SK-N-SH (cell line): ENCODE results near the genes RUVBL1, DNAJB8 and RAB7A.

DNA sequence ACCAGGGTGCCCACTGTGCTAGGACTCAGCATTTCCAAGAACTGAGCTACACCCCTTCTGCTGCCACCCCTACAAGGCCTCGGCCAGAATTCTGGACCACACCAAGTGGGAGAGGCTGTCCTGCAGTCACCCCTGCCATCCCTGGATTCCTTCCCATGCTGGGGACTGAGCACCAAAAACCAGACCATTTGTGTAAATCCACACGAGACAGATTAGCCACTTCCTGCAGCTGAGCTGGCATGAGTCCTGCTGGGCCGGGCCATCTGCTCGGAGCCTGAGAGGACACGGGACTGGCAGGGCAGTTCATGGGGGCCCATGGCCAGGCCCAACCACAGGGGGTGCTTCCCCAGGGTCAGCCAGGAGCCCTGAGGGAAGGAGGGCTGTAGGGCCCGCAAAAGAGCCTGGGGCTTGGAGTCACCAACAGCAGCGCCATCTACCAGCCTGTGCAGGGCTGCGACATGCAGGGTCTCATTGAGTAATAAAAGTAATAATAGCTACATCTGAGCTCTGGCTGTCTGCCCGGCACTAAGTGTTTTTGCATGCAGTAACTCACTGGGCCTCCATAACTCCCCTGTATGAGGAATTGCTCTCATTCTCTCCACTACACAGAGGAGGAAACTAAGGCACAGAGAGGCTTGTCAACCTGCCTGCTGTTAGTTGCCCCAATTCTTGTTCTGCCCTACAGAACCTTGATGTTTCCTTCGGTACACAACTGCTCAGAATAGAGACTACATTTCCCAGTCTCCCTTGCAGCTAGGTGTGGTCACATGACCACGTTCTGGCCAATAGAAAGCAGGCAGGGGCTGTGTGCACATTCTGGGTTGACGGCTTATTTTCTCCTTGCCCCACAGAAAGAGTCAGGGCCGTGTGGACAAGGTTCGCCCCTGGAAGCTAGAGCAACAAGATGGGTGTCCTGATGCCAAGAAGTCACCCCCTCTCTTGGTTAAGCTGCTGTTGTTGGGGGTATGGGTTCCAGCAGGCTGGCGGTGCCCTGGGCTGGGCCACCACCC is 24.4 kb downstream of the ABTB1 start:
- RRBS: no CpG with 5 or more reads among the region's 15 CpGs
CAGE:
- cytosol, long polyA plus RNA: no peak
- long polyA plus RNA: no peak
- nucleus, long polyA plus RNA: no peak

DNA sequence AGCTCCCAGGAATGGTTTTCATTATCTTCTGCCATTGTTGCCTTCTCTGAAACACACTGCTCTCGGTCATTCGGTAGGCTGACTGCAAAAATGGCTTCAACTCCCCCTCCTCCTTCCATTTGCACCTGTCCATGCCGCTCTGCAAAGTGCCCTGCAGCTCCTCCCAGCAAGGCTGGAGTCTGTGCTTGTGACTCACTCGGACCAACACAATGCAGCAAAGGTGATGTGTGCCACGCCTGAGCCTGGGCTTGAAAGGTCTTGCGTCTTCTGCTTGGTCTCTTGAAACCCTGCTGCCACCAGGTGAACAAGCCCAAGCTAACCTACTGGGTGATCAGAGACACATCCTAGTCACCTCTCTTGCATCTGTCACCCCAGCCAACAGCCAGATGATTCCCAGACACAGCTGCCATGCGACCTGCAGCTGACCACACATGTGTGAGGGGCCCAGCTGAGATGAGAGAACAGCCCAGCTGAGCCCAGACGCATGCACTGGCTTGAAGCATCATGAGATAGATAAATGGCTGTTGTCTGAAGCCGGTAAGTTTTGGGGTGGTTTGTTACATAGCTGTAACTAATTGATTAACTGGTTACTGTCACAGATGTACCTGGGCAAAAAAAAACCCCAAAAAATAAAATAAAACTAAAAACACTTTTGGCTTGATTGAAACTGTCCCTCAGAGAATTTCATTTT is 71.0 kb downstream of the MGLL start:
- RRBS: no CpG with 5 or more reads among the region's 9 CpGs
CAGE:
- cytosol, long polyA plus RNA: no peak
- long polyA plus RNA: no peak
- nucleus, long polyA plus RNA: no peak

- RRBS: no CpG with 5 or more reads among the region's 7 CpGs
CAGE:
- cytosol, long polyA plus RNA: no peak
- long polyA plus RNA: no peak
- nucleus, long polyA plus RNA: no peak
Observed at GRCh38 chr3:127768500-127769266, 53.6 kb downstream of the MGLL start.

DNA sequence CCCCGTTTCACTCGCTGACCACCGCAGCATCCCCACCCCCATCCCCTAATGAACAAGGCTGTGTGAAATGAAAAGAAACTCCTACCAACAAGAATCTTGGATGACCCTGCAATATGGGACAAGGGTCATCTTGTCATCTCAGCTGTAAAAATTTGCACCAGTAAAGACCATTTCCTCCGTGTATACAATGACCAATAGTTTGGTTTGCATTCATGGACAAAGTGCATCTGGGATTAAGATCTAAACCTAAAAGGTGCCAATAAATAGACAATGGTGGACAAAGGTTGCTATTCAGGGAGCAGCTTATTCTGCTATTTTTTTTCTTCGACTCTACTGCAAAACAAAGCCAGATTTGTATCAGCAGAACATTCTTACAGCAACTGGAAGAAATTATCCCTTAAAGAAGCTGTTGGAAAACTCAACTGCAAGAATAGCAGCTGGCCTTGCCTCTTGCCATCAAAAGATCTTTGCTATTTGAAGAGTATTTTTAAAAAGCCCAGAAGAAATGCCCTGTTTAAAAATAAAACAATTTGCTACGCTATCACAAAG is 7.9 kb downstream of the MGLL start:
- RRBS: no CpG with 5 or more reads among the region's 6 CpGs
CAGE:
- cytosol, long polyA plus RNA: no peak
- long polyA plus RNA: no peak
- nucleus, long polyA plus RNA: no peak

DNA sequence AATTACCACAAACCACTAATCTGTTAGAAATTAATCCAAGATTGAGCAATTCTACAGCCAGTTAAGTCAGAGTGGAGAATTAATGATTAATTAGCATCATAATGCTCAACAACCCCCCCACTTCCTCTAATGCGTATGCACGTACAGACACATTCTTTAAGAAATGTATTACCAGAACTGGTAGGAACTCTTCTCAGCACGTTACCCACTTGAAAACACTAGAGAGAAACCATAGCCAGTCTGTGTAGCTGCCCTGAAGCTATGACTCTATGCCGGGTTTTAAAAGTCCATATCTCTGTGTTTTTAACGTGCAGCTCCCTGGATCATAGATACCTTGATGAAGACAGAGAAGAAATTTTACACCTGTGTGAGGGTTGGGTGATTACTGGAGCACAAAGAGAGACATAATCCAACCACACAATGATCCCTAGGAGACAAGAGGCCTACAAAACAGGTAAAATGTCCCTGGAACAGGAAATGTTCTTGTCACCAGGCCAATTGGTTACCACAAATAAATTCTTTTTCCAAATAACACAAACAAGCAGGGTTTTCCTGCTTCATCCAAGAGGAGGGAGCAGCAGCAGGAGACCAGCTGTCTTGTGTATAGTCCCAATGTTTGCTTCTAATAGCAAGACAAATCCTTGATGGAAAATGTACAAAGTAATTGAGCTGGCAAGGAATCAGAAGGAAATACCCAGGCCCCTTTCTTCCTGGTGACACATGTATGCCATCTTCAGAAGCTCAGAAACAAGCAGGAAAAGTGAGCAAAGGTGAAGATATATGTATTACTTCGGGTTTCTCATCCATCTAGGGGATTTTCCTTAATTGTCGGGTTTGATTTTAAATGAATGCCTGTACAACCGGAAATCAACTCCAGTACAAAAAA is 1.5 kb downstream of the MGLL start:
- RRBS: no CpG with 5 or more reads among the region's 8 CpGs
CAGE:
- cytosol, long polyA plus RNA: no peak
- long polyA plus RNA: no peak
- nucleus, long polyA plus RNA: no peak

DNA sequence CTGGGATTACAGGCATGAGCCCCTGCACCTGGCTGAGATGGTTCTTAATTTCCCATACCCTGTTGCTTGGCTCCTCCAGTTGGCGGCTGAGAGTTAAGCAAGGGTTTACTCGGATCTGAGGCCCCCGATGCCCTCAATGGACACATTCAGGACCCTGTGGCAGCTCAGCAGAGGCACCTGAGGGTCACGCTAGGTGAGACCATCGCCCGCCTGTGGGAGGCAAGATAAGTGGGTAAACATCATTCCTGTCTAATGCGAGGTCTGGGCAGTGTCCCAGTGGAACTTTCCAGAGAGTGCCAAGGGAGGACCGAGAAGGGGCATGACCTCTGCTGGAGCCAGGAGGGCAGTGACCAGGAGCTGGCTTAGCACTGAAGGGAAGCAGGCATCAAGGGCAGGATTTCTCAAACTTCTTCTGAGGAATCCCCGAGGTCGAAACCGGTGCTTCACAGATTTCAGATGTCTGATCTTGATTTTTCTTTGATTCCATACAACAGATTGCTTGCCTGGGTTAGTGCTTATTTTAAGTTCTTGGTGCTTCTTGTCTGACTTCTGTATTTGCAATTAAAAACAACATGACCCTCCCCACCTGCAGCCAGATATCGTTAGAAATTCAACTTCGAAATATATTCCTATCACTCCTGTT is 65.4 kb upstream of the SEC61A1 start:
- RRBS: no CpG with 5 or more reads among the region's 13 CpGs
CAGE:
- cytosol, long polyA plus RNA: no peak
- long polyA plus RNA: no peak
- nucleus, long polyA plus RNA: no peak

DNA sequence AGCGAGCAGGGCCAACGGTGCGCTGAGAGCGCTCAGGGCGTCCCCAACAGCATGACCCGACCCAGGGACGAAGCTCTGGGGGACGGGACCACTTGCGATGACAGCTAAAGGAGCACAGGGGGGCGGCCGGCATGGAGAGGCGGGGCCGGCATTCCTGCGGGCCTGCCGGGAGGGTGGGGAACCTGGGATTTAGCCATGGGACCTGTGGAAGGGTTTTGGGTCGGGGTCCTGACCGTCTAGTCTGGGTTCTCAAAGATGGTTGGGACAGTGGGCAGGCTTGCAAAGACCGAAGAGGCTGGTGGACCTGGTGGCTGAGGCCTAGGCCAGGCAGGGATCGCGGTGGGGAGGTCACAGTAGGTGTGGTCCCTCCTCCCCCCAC is 24.0 kb downstream of the SEC61A1 start:
- RRBS: no CpG with 5 or more reads among the region's 20 CpGs
CAGE:
- cytosol, long polyA plus RNA: no peak
- long polyA plus RNA: no peak
- nucleus, long polyA plus RNA: no peak

DNA sequence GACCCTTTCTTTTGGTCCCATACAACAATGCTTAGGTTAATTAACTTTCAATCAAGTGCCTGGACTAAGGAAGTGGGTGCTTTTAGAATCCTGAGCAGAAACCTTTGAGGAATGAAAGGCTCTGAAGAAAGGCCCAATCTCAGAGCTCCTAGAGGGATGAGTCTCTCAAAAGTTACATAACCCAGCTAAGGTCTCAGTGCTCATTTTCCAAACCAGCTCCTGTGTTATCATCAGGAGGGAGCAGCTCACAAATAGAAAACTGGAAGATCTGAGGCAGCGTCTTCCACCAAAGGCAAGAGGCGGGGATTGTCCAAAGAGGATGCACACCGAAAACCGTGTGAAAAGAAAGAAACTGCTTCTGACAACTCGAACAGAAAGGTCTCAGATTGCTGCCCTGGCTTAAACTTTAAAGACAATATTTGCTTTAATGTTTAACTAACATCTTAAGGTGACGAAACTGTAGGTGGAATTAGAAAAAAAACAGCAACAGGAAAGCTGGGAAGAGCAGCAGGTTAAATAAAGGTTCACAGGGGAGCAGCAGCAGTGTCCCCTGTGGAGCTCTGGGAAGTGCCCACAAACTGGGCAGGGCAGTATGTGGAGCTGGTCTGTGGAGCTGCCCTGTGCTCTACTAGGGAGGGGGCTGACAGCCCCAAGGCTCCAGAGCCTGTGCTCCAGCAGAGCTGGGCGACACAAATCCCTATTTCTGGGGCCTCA is 25.5 kb downstream of the RUVBL1 start:
- RRBS: no CpG with 5 or more reads among the region's 7 CpGs
CAGE:
- cytosol, long polyA plus RNA: no peak
- long polyA plus RNA: no peak
- nucleus, long polyA plus RNA: no peak

DNA sequence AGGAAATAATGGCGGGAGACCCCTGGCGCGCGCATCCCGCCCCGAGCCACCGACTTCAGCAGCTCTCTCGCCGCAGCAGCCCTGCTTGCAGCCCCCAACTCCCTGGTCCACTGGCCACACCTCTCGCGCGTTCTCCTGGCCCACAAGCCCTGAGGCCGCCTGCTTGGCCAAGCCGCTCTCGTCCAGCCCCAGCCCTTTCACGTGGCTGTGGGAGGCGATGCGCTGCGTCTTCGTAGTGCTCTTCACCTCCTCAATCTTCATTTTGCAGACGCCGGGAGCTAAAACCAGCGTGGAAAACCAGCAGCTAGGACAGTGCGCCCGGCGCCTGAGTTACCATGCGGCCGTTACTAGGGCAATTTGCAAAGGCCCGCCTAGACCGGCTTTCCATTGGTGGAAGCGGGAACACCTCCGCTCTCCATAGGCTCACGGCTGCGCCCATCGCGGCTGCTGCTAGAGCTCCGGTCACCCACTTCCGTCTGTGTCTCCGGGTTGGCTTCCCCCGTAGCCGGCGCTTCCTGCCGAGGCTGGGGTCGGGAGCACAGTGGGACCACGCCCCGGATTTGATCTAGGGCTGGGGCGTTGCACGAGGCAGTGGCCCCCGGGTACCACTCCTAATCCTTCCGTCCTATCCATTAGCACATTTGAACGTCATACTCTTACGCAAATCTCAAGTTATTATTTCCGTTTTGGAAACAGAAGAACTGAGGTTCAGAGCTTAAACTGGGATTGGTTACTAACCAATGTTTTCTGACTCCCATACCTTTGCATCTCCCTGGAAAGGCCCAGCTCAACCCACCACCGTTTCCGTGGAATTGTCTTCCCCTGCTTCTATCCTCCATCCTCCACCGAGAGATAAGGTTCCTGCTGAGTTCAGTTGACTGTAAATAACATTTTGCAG is at the start of gene RUVBL1:
Gene RUVBL1, minus strand, starts transcription at position 349 of the 898 bp plus-strand sequence.
- RRBS: under 1% methylated on average over 22 of the region's 56 CpGs
CAGE:
- cytosol, long polyA plus RNA: no peak
- long polyA plus RNA: no peak
- nucleus, long polyA plus RNA: no peak

GRCh38 chr3:128151507-128152167 is 1.6 kb upstream of the EEFSEC start:
- RRBS: no CpG with 5 or more reads among the region's 8 CpGs
CAGE:
- cytosol, long polyA plus RNA: no peak
- long polyA plus RNA: no peak
- nucleus, long polyA plus RNA: no peak

GRCh38 chr3:128278867-128279437 is 125.7 kb downstream of the EEFSEC start:
- RRBS: no CpG with 5 or more reads among the region's 15 CpGs
CAGE:
- cytosol, long polyA plus RNA: no peak
- long polyA plus RNA: no peak
- nucleus, long polyA plus RNA: no peak

DNA sequence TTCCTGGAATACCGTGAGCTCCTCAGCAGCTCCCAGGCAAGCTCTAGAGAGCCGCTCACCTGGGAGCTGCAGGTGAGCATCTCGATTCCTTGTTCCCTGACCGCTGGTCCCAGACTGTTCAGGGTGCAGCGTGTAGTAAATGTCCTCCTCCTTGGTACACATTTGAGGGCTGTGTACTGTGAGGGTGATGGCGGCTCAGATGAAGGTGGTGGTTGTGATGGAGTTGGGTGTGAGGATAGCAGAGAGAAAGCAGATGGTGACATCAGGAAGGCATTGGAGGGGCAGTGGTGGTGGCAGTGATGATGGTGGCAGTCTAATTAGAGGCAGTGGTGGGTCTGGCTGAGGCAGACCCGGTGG is at the start of gene DNAJB8:
Gene DNAJB8, minus strand, starts transcription at position 56 of the 357 bp plus-strand sequence.
- RRBS: no CpG with 5 or more reads among the region's 7 CpGs
CAGE:
- cytosol, long polyA plus RNA: no peak
- long polyA plus RNA: no peak
- nucleus, long polyA plus RNA: no peak

DNA sequence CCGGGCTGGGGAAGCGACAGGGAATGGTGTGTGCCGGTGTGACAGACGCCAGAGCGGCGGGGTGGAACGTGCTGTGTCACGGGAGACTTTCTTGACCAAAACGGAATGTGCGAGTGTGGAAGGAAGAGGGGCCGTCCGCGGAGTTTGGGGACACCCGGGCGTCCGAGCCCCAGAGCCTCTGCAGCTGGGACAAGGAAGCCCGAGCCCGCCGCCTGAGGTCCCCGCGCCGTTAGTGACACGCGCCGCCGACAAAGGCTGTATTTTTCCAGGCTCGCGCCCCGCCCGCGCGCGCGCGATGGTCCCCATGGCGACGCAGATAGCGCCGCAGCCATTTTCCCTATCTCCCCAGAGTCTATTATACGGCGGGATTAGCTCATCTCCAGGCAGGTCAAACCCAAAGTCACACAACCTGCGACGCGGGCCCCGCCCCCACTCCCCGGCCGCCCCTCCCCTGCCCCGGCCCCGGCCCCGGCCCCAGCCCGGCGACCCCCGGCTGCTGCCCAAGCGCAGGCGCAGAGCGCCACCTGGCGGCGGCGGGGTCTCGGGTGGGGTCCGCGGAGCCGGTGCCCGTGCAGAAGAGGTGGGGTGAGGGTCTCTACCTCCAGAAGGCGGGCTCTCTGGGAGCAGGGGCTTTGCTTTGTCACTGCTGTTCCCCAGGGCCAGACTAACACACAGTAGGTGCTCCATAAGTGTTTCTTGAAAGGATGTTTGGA is 4.6 kb upstream of the GATA2 start:
- RRBS: 1% methylated on average over 16 of the region's 65 CpGs
CAGE:
- cytosol, long polyA plus RNA: no peak
- long polyA plus RNA: no peak
- nucleus, long polyA plus RNA: no peak

DNA sequence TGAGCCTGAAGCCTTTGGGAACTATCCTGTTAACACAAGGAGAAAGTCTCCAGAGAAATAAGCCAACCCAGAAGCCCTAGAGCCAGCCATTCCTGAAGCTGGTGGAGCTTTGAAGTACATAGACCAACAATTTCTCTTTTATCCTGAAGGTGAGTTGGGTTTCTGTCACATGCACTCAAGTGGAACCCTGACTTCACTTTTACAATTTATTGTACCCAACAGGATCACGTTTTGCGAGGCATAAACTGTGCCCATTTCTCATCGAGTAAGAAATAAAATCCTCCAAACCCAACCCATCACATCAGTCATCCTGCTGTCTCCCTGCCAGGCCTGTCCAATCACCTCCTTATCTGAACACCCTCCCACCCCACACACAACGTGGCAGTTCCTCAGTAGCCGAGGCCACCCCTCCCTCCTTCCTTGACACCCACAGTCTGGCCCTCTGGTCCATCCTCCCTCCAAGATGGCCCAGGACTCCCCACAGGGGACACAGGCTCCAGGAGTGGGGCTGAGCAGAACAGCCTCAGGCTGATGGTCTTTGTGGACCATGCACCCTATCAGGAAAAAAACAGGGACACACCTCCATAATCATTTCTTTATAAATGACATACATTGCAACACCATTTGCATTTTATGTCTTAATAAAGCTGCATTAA is 55.7 kb upstream of the GATA2 start:
- RRBS: no CpG with 5 or more reads among the region's 5 CpGs
CAGE:
- cytosol, long polyA plus RNA: no peak
- long polyA plus RNA: no peak
- nucleus, long polyA plus RNA: no peak

- RRBS: no CpG with 5 or more reads among the region's 13 CpGs
CAGE:
- cytosol, long polyA plus RNA: no peak
- long polyA plus RNA: no peak
- nucleus, long polyA plus RNA: no peak
Observed at GRCh38 chr3:128549190-128549745, 56.3 kb upstream of the GATA2 start.

GRCh38 chr3:128608024-128608745 is 42.4 kb downstream of the RPN1 start:
- RRBS: 44% methylated on average over 46 of the region's 62 CpGs
CAGE:
- cytosol, long polyA plus RNA: no peak
- long polyA plus RNA: no peak
- nucleus, long polyA plus RNA: no peak

DNA sequence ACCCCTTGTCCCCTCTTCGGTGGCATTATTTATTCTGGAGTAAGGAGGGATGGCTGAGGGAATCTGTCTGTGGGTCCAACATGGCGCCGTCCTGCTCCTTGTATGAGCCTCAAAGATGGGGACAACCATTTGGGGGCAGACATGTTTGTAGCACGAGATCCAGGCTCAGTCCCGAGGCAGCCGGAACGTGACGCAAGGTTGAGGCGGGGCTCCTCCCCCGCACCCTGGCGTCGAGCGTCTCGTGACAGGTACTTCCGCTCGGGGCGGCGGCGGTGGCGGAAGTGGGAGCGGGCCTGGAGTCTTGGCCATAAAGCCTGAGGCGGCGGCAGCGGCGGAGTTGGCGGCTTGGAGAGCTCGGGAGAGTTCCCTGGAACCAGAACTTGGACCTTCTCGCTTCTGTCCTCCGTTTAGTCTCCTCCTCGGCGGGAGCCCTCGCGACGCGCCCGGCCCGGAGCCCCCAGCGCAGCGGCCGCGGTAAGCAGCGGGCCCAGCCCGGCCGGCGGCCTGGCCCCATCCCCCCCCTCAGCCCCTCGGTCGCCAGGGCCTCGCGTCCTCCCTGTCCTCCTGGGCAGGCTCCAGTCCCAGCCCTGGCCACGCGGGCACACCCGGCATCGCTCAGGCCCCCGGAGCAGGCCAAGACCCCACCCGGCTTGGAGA is at the start of gene RAB7A:
Gene RAB7A, plus strand, starts transcription at position 298 of the 657 bp plus-strand sequence.
- RRBS: 6% methylated on average over 8 of the region's 55 CpGs
CAGE:
- cytosol, long polyA plus RNA: start-site peak on the plus strand centred at position 315 of the sequence, 93 bp wide, 9,972 and 11,328 reads in 2 replicates
- long polyA plus RNA: start-site peak on the plus strand centred at position 308 of the sequence, 81 bp wide, 3,404 and 9,564 reads in 2 replicates; start-site peak on the plus strand centred at position 446 of the sequence, 51 bp wide, 512 and 499 reads in 2 replicates
- nucleus, long polyA plus RNA: start-site peak on the plus strand centred at position 306 of the sequence, 91 bp wide, 924 and 4,978 reads in 2 replicates; start-site peak on the plus strand centred at position 447 of the sequence, 50 bp wide, 103 and 251 reads in 2 replicates

- RRBS: no CpG with 5 or more reads among the region's 21 CpGs
CAGE:
- cytosol, long polyA plus RNA: no peak
- long polyA plus RNA: no peak
- nucleus, long polyA plus RNA: no peak
Observed at GRCh38 chr3:128878441-128879318, 740 bp upstream of the ACAD9 start.

- RRBS: no CpG with 5 or more reads among the region's 6 CpGs
CAGE:
- cytosol, long polyA plus RNA: no peak
- long polyA plus RNA: no peak
- nucleus, long polyA plus RNA: no peak
Observed at GRCh38 chr3:128884389-128884877, 5.0 kb downstream of the ACAD9 start.

DNA sequence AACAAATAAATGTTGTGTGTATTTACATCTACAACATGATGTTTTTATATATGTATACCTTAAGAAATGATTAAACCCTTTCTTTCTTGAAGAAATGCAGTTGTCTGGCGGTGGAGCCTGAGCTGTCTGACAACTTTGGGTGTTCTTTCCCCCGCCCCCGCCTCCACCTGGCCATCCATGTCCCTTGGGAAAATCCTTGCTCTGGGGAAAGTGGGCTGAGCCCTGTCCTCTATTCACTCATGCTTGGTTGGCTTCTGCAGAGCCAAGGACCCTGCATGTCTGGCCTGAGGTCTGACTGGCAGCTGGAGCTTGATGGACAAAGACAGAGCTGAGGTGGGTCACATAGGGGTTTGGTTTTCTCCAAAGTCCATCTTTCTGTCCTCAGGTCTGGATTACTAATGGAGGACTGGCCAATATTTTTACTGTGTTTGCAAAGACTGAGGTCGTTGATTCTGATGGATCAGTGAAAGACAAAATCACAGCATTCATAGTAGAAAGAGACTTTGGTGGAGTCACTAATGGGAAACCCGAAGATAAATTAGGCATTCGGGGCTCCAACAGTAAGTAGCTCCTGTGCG is 19.6 kb downstream of the ACAD9 start:
- RRBS: no CpG with 5 or more reads among the region's 7 CpGs
CAGE:
- cytosol, long polyA plus RNA: no peak
- long polyA plus RNA: no peak
- nucleus, long polyA plus RNA: no peak